ENCODE measurements around a stretch of chr14.

DNA sequence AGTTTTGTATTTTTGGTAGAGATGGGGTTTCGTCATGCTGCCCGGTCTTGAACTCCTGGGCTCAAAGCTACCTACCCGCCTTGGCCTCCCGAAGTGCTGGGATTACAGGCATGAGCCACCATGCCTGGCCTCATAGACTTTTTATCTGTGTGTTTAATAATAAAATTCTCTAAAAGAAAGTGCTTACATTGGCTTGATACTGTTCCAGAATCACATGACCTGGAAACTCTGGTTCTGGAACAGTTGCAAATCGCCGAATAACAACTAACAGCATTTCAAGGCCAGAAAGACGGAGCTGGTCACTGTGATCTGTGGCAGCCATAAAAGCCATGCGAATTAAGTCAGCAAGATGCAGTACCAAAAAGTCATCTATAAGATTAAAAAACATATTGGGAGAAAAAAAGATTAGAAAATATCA, 99.0 kb downstream of the HEATR5A start:
- RRBS: no CpG with 5 or more reads among the region's 8 CpGs
CAGE:
- cytosol, long polyA plus RNA: no peak
- long polyA plus RNA: no peak
- nucleus, long polyA plus RNA: no peak

DNA sequence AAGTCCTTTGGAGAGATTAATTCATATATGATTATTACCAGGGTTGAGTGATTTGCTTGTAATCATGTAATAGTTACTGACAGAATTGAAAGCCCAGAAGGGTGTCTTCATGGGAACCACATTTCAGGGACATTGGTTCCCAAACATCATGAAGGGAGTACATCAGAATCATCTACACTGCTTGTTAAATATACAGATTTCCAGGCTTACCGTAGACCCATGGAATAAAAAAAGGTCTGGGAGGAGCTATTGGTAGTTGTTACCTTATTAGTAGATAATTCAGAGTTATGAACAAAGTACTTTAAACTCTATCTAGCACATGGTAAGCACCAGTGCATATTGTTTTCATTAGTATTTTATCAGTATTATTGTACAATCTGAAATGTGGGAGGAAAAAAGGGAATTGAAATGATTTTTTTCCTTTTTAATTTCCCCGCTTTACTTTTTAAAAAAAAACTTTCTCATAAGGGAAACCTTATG, 65.6 kb downstream of the NUBPL start:
- RRBS: no CpG with 5 or more reads among the region's 2 CpGs
CAGE:
- cytosol, long polyA plus RNA: no peak
- long polyA plus RNA: no peak
- nucleus, long polyA plus RNA: no peak

DNA sequence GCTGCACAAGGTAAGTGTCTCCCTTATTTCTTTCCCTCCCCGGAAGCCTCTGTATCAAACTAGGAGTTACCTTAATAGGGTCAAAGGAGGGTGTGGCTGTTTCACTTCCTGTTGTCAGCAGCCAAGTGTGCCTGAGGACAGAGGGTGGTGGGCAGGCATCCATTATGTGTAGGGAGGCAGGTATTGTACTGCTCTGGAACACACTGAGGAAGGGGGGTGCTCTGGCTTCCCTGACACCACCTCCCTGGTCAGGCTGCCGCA, 132.1 kb upstream of the ARHGAP5 start:
- RRBS: no CpG with 5 or more reads among the region's 2 CpGs
CAGE:
- cytosol, long polyA plus RNA: no peak
- long polyA plus RNA: no peak
- nucleus, long polyA plus RNA: no peak

DNA sequence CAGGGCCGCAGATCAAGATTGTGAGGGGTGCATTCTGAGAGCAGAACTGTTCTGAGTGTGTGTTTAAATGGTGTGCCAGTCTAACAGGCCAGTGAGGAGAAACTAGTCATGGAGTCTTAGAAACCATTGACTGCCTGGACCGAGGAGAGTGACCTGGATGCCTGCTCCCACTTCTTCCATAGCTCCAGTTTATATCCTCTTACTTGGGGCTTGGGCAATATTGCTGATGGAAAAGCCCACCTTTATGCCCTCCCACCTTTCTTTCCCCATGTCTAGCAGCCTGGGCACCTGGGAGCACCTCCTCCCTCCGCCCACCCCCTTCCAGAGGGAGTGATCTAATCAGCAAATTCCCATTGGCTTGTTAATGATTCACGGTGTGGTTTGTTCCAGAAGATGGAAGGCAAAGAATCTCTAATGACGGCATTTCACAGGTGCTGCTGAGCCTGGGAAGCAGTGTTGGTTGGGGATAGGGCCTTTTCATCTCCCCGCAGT, 71.1 kb upstream of the ARHGAP5 start:
- RRBS: no CpG with 5 or more reads among the region's 6 CpGs
CAGE:
- cytosol, long polyA plus RNA: no peak
- long polyA plus RNA: no peak
- nucleus, long polyA plus RNA: no peak

- RRBS: 2% methylated on average over 11 of the region's 42 CpGs
CAGE:
- cytosol, long polyA plus RNA: no peak
- long polyA plus RNA: no peak
- nucleus, long polyA plus RNA: start-site peak on the minus strand at chr14:32076635-32076677, 16 reads
Observed at GRCh38 chr14:32076035-32076731, 921 bp upstream of the ARHGAP5 start.

GRCh38 chr14:32377149-32377594, 48.1 kb downstream of the AKAP6 start:
- RRBS: no CpG with 5 or more reads among the region's 5 CpGs
CAGE:
- cytosol, long polyA plus RNA: no peak
- long polyA plus RNA: no peak
- nucleus, long polyA plus RNA: no peak

DNA sequence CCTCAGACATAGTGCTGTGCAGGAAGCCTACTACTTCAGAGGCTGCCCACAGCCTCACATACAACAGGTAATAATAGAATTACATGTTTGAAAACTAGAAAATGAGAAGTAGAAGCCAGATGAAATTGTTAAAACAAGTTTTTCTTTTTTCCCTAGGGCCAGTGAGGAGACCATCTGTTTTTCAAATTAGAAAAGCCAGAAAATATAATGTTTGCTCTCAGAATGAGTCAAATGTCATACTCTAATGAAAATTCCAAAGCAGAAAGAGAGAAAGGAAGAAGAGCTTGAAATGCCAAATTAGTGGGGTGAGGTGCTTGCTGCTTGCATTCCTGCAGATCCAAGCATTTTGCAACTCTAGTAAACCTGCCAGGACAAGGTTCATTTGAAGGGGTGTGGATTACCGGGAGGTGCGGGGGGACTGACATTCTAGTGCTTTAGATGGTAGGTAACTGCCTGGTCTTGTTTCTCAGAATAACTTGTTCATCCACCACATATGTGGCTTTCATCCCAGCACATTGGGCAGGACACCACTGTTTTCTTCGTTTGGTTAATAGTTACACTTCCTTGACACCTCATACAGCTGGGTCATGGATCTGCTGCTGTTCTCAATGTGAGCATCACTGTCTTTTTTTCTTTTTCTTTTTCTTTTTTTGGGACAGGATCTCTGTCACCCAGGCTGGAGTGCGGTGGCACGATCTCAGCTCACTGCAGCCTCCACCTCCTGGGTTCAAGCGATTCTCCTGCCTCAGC, 144.3 kb downstream of the AKAP6 start:
- RRBS: no CpG with 5 or more reads among the region's 6 CpGs
CAGE:
- cytosol, long polyA plus RNA: no peak
- long polyA plus RNA: no peak
- nucleus, long polyA plus RNA: no peak

DNA sequence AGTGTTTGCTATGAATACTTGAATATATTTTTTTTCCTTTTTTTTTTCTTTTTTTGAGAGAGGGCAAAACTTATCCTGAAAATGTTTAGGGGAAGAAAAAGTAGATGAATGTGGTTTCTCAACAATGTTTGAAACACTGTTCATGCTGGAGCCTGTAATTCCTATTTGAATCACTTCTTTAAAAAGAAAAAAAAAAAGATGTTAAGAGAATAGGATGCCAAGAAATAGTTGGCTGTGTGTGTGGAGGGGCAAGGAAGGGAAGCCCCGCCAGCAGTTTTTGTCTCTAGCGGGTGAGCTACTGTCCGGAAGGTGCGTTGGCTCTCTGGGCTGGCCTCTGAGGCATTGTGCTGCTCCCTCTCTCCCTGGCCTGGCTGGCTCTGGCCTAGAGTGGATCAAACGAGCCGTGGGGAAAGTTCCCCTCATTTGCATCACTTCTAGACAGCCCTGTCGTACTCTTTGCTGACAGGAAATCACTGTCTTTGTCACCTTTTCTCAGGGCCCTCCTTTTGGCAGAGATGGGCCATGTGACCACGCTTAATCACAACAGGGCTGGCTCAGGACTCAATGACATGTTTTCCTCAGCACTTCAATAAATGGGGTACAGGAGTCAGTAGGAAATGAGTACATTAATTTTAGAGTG, 236.2 kb upstream of the NPAS3 start:
- RRBS: no CpG with 5 or more reads among the region's 8 CpGs
CAGE:
- cytosol, long polyA plus RNA: no peak
- long polyA plus RNA: no peak
- nucleus, long polyA plus RNA: no peak

DNA sequence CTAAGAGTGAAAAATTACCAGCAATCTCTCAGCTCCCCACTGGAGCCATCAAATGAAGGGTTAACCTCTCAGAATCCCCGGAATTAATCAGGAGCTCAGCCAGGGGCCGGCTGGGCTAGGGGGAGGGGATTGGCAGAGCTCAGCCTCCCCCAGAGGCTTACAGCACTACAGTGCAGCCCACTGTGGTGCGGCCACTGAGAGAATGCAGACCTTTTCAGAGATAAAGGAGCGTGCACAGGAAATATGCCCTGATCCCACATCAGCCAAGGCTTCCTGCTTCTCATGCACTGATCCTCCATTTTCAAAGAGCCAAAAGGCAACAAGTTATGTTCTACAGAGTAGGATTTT, 185.6 kb downstream of the EGLN3 start:
- RRBS: no CpG with 5 or more reads among the region's 4 CpGs
CAGE:
- cytosol, long polyA plus RNA: no peak
- long polyA plus RNA: no peak
- nucleus, long polyA plus RNA: no peak

- RRBS: no CpG with 5 or more reads among the region's 3 CpGs
CAGE:
- cytosol, long polyA plus RNA: no peak
- long polyA plus RNA: no peak
- nucleus, long polyA plus RNA: no peak
Observed at GRCh38 chr14:33932807-33933372, 18.0 kb downstream of the EGLN3 start.

DNA sequence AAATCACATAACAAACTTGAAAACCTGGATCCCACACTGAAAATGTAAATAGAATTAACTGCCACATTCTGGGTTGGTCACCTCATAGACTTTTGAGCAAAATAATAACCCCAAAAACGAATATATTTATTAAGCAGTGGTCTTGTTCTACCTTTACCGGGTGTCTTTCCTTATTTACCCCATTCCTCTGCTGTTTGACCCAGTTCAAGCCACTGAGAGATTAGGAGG, 360 bp upstream of the EGLN3 start:
- RRBS: no CpG with 5 or more reads among the region's 2 CpGs
CAGE:
- cytosol, long polyA plus RNA: no peak
- long polyA plus RNA: no peak
- nucleus, long polyA plus RNA: no peak

GRCh38 chr14:34018056-34018499, 67.2 kb upstream of the EGLN3 start:
- RRBS: no CpG with 5 or more reads among the region's 5 CpGs
CAGE:
- cytosol, long polyA plus RNA: no peak
- long polyA plus RNA: no peak
- nucleus, long polyA plus RNA: no peak

DNA sequence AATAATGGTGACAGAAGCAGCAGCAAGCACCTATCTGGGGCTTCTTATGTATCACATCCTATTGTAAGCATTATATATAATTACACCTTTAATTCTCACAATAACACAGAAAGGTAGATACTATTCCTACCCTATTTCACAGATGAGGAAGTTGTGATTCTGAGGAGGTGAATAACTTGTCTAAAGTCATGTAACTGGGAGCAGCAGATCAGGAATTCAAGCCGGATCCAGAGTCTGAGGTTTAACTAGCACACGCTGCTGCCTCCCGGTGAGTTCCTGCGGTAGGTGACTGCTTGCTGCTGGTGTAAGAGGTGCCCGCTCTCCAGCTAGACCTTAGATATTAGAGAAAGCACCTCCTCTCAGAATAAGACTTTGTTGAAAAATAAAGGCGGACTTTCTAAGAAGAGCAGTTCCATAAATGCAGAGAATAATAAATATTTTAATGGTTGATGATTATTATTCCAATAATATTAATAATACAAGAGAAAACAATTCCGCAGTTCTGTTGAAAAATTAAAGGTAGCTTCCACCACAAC, 72.9 kb upstream of the EGLN3 start:
- RRBS: 100% methylated on average over 2 of the region's 7 CpGs
CAGE:
- cytosol, long polyA plus RNA: no peak
- long polyA plus RNA: no peak
- nucleus, long polyA plus RNA: no peak

DNA sequence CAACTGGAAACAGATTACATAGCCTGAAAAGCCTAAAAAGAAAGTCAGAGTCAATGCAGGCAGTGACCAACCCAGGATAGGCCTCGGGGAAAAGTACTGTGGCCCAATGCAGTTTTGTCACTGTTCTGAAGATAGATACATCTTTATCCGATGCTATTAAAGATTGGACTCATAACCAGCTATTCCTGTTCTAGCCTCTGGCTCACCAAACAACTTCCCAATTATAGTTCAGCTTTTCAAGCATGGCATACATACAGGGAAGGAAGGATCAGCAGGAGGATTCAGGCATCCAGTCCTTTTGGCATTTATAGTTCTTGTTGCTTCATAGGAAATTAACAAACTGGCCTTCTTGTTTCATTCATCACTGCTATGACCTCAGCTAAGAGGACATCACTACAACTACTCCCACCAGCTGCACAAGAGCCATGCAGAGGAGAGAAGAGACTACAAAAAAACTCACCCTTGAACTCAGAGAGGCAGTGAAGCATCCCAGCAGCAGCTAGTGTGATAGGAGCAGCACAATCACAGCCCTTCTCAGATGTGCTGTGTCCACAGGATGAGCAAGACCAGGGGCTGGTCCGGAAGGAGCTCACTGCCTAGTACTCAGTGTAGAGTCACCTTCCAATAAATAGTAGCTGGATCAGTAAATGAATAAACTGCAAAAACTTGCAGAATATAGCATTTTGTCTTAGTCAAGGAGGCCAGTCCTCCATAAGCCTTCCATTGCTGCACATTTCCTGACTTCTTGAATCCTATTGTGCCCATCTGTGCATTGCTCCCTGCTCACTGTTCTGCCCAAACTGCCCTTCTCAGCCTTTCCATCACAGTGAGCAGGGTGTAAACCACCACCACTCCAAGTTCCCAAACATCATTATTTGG, 100.4 kb downstream of the SPTSSA start:
- RRBS: no CpG with 5 or more reads among the region's 3 CpGs
CAGE:
- cytosol, long polyA plus RNA: no peak
- long polyA plus RNA: no peak
- nucleus, long polyA plus RNA: no peak

DNA sequence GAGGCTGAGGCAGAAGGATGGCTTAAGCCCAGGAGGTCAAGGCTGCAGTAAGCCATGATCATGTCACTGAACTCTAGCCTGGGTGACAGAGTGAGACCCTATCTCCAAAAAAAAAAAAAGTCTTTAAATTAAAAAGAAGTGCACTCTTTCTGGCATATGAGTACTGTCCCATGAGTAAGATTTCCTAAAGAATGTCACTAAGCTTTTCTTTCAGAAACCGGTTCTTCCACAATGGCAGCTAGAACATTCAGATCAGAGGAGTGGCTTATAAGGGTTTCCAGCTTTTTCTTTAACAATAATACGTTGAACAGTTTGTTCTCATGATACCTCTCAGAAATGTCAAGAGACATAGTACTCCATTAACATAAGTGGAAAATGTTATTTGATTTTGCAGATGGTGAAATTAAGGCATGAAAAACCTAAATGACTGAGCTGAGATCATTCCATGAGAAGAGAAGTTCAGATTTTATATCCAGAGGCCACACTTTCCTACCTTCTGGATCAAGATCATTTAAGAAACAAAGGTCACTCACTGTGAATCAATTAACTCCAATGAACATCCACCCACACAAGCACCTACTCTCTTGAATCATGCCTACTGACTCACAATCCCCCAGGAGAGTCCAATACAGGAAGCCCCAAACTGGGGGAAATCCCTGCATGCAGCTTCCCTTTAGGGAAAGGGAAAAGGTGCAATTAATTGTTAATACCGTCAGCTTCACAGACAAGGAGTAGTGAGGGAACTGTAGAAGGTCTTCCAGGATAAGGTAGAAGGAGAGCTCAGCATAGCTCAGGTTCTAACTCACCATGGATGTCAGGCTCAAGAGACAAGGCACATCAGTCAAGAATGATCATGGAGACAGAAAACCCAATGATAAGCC, 86.9 kb downstream of the SPTSSA start:
- RRBS: no CpG with 5 or more reads among the region's 3 CpGs
CAGE:
- cytosol, long polyA plus RNA: no peak
- long polyA plus RNA: no peak
- nucleus, long polyA plus RNA: no peak

DNA sequence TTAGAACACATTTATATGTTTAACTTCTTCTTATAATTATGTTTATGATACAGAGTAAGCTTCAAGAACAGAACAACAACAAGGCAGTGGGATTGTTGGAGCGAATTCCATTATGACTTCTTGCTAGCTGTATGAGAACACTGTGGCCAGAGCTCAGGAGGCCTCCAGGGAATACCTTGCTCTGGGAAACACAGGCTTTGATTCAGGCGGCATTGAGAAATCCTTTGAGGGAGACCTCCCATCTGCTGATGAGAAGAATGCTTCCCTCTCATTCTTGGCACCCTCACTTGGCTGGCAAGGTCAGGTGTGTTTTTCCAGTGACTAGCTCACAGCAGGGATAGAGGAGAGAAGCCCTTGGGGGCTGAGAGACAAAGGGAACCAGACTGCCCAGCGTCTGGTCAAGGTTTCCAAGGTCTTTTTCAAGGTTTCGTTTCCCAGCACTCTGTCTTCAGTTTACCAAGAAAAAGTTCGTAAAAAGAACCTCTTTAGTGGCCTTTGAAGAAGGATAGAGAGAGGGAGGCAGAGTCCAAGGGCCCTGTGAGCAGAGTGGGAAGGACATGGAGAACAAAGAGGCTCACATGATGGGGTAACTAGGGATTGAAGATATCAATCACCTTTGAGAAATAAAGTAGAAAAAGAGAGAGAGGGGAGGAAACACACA, 82.5 kb downstream of the SPTSSA start:
- RRBS: no CpG with 5 or more reads among the region's 5 CpGs
CAGE:
- cytosol, long polyA plus RNA: no peak
- long polyA plus RNA: no peak
- nucleus, long polyA plus RNA: no peak

DNA sequence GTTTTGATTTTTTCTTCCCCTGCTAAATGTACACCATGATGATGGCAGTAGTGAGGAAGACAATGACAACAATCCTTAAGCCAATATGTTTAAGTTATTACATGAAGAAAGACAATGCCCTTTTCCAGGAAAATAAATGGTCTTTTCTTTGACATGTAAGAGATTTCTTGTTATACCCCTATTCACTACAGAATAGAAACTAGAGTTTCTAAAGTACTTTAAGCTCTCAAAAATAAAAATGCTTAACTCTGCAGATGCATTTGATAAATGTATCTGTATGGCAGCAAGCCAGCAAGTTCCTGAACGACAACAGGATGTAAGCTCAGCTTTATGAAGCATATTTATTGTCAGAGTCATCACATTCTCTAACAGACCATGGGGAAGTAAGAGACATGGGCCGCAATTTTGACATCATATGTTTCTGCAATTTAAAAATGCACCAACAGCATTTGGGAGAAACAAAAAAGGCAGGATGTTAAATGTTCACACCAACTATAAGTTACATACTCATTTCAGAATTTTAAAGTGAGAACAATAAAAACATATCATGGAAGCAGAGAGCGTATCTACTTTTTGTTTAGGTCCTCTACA, 36.1 kb upstream of the SNX6 start:
- RRBS: no CpG with 5 or more reads among the region's 3 CpGs
CAGE:
- cytosol, long polyA plus RNA: no peak
- long polyA plus RNA: no peak
- nucleus, long polyA plus RNA: no peak

DNA sequence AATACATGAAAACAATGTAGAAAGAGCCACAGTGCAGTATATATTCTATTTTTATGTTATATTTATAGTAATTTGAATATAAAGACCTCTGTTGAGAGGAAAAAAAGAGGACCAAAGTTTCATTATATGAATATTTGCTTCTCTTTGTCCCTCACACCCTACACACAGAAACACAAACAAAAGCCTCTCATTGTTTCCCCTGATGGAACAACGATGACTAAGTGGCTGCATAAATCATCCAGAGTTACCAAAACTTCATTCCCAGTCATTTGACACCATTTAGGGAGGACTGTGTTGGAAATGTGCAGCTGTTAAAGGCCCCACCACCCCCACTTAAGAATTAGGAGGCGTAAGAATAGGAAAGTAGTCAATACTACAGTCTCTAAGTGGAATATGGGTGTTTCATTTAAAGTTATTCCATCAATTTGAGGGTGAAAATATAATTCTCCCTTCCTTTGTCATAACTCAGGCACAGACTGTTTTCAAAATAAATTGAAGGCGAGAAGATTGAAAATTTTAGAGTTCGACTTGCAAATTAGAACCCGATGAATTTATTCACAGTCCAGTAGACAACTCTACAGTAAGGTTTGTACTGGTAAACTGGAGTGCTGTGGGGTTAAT, 36.4 kb downstream of the CFL2 start:
- RRBS: no CpG with 5 or more reads among the region's 5 CpGs
CAGE:
- cytosol, long polyA plus RNA: no peak
- long polyA plus RNA: no peak
- nucleus, long polyA plus RNA: no peak

DNA sequence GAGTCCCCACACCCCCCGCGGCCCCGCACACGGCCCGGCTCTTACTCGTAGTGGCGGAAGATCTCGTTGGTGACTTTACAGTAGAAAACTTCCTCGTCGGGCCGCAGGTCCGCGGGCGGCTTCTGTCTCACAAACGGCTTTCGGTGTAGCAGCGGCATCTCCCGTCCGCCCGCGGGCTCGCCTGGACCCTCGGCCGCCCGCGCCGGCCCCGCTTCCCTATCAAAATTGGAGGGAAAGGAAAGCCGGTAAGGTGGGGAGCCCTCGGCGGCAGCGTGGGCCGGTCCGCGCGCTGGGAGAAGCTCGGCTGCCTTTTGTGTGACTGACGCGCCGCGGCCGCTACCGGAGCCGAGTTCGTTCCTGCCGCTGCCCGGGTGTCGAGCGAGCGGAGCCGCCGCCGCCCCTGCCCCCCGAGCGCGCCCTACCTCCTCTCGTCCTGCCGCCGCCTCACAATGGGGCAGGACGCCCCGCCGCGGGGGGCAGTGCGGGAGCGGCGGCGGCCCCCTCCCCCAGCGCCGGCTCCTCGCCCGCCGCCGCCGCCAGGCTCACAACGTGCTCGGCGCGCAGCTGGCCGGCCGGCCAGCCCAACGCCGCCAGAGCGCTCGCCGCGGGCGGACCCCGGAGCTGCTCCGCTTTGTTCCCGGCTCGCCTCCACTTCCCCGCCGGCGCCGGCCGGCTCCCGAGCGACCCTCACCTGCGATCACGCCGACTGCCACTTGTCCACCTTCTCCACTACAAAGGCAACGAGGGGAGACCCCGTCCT, 533 bp downstream of the BAZ1A start:
- RRBS: 1% methylated on average over 31 of the region's 103 CpGs
CAGE:
- cytosol, long polyA plus RNA: no peak
- long polyA plus RNA: start-site peak on the minus strand centred at position 422 of the sequence, 126 bp wide, 46 and 16 reads in 2 replicates
- nucleus, long polyA plus RNA: no peak

DNA sequence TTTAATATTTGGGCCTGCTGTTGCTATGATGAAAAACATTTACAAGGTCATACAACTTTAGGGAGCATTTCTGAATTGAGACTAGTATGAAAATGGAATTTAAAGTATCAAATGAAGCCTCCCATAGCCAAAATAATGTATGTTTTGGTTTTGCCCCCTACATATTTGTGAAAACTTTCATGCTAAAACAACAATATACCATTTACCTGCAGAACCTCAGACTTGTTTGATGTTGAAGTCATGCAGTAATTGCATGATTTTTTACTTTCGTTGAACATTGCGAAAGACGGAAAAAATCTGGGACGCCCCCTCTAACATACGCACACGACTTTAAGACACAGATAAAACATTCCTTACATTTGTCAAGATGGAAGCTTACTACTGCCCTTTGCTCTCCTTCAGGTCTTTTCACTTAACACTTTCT, 635 bp upstream of the FAM177A1 start:
- RRBS: no CpG with 5 or more reads among the region's 6 CpGs
CAGE:
- cytosol, long polyA plus RNA: no peak
- long polyA plus RNA: no peak
- nucleus, long polyA plus RNA: no peak